Lower leg skin (tissue), 2 donors: ENCODE measurements around a stretch of chr7.

DNA sequence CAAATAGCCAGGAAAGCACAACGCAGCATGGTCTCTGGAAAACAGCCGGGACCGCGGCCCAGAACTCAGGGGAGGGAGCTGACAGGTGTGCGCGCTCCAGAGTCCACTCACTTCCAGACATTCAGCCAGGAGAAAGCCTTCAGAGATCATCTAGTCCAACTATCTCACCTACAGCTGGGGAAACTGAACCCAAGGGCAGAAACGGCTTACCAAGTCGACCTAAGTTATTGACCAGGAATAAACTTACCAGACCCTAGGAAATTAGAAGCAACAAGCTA, 16.4 kb downstream of the GSDME start:
- PRO-cap, result no peak
- RAMPAGE, long total RNA, 2 experiments, result no peak in any of the 2 experiments

GRCh38 chr7:24786722-24787469, 29.6 kb upstream of the GSDME start:
- PRO-cap, result no peak
- RAMPAGE, long total RNA, 2 experiments, result no peak in any of the 2 experiments

DNA sequence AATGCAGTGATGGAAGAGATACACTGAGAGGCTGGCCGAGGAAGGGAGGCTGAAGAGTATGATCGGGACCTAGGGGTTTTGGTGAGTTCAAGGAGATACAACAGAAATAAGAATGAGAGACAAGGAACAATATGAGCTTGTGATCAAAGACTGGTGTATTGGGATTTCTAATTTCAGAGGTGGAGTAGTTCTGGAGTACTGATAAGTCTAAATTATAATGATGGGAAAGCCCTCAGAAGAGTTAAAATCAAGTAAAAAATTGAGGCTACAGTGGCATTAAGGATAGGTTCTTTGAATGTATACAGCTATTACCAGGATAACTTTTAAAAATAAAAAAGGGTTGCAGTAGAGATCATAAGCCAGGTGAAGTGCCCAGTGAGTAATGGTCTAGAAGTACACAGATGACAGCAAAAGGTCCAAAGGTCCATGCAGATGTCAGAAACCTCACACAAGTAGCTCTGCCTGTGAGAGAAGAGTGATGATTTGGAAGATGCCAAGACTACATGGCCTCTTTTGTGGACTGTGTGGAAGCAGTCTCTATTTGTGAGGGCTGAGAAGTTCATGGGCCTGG, 8.0 kb downstream of the CYCS start:
- PRO-cap, result no peak
- RAMPAGE, long total RNA, 2 experiments, result no peak in any of the 2 experiments

DNA sequence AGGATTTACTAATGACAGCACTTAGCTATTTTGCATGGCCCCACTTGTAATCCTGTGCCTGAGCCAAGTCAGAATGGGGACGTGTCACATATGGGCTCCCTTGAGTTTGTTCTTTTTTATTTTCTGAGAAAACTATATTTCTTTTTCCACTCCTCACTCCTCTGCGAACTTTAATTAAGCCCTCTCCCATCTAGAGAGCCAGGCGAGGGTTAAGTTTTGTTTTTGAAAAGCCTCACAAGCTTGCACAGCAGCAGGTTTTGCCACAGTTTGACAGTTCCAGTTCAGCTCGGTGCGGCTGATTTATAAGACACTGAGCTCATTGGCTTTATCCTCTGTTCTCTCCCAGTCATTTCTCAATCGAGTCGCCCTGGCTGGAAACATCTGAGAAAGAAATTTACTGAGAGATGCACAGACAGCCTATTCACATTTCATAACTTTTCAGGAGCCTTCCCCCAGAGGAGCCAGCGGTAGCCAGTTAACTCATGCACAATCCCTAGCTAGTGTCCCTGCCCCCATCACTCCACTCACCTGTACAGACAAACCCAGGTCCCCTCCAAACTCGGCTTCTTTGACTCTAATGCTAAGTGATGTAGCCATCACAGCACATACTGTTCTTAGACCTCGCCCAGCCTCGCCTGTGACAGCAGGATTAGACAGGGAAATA, 442.0 kb upstream of the NPVF start:
- PRO-cap, result no peak
- RAMPAGE, long total RNA, 2 experiments, result no peak in any of the 2 experiments

GRCh38 chr7:25700206-25700405, 451.9 kb upstream of the NFE2L3 start:
- PRO-cap, result no peak
- RAMPAGE, long total RNA, 2 experiments, result no peak in any of the 2 experiments

DNA sequence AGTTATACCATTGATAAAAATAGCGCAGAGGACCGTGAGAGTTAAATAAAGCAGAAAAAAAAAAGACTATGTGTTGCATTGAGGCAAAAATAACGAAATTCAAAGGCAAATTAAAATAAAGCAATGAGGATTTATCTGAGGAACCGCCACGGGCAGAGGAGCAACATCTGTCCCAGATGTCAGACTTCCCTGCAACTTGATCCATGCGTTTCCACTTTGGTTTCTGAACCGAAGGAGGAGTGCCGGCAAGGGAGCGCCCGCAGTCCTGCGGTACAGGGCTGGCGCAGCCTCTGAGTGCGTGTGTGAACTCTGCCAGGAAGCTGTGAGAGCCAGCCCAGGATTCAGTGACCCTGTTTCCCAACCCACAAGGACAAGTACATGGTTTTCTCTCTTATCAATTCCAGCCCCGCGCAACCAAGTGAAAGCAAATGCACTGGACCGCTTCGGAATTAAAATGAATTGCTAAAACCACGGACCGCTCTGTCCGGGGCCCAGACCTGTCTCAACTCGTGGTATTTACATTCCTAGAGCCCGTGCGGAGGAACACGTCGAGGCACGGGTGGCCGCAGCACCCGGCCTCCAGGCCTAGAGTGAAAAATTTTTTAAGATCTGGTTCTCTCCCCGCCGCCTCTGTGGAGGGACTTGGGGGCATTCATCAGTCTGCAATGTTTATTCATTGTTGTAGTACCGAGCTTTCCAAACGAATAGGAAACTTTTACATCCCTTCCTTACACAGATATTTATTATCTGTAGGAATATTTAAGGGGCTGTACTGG, 291.6 kb upstream of the NFE2L3 start:
- PRO-cap, result no peak
- RAMPAGE, long total RNA, 2 experiments, result no peak in any of the 2 experiments

- PRO-cap, result no peak
- RAMPAGE, long total RNA, 2 experiments, result no peak in any of the 2 experiments
Measured at GRCh38 chr7:25952415-25953225, 199.4 kb upstream of the NFE2L3 start.

GRCh38 chr7:26180550-26181258, 19.8 kb downstream of the HNRNPA2B1 start:
- PRO-cap, result no peak
- RAMPAGE, long total RNA, 2 experiments, result no peak in any of the 2 experiments

- PRO-cap, result no peak
- RAMPAGE, long total RNA, 2 experiments, result no peak in any of the 2 experiments
Measured at GRCh38 chr7:26194755-26195604, 5.6 kb downstream of the HNRNPA2B1 start.

- PRO-cap, result no peak
- RAMPAGE, long total RNA, 2 experiments, result no peak in any of the 2 experiments
Measured at GRCh38 chr7:26213158-26213963, 11.8 kb downstream of the CBX3 start.

- PRO-cap, result no peak
- RAMPAGE, long total RNA, 2 experiments, result no peak in any of the 2 experiments
Measured at GRCh38 chr7:26367087-26367846, 75.6 kb downstream of the SNX10 start.

DNA sequence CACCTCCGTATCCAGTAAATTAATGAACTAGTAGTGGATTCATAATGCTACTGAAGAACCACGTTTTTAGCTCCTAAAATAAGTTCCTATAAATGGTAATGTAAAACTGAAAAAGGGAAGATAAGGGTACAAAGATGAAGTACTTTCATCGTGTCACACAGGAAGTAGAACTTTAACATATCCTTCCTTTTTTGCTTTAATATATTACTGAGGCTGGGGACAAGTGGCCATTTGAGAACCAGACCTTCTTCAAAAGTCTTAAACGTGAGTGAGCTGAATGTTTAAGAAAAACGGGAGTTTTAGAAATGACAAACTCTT, 879 bp downstream of the SKAP2 start:
- PRO-cap, result no peak
- RAMPAGE, long total RNA, 2 experiments, result no peak in any of the 2 experiments

DNA sequence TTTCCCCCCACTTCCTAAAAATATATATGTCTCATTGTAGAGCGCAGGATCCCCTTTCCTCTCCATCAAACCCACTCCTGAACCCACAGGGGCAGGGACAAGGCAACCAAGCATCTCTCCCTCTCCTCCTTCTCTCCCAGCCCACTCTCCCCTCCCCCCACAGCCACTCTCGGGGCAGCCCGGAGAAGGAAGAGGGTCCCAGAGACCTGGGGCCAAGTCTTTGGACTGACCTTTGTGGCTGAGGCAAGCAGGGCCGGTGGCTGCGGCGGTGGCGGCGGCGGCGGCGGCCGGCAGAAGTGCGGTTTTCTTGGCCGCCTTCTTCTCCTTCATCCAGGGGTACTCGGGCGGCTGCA, 627 bp downstream of the HOXA2 start:
- PRO-cap, result no peak
- RAMPAGE, long total RNA, 2 experiments, result no peak in any of the 2 experiments

DNA sequence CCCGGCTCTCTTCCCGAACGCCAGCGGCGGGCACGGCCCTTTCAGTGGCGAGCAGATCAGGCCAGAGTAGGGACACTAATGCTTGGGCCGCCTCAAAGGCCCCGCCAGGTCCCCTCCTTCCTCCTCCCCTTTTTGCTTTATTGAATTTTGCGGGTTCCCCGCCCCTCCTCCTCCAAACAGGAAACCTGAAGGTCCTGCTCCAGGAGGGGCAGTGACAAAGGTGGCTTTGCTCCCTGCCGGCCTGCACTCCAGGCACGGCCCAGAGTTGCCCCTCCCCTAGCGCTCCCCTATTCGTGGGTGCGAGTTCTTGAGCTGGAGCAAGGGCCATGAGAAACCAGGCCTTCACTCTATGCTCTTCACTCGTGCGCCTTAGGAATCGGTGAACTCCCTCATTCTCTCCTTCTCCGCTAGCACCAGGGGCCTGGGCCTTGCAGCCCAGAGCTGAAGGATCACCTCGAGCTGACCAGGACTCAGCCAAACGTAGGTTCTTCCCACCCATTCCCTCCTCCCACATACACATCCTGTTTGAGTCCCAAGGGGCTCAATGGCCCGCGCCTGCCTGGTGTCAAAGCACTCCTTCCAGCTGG, 543 bp upstream of the HOXA6 start:
- PRO-cap, result bidirectional peak, plus-strand start at position 359 of the sequence, minus-strand start at position 261 of the sequence
- RAMPAGE, long total RNA, 2 experiments, result start-site peak on the plus strand in 1 of 2 experiments, centred at position 315 of the sequence, 6 reads per replicate

- PRO-cap, result unidirectional peak, minus-strand start at chr7:27150530; bidirectional peak, plus-strand start at chr7:27151052, minus-strand start at chr7:27150968
- RAMPAGE, long total RNA, 2 experiments, result start-site peak on the minus strand in 1 of 2 experiments, at chr7:27150937-27150962 at its widest, 20 reads per replicate
Measured at GRCh38 chr7:27150422-27151451, 1.6 kb downstream of the HOXA3 start.

GRCh38 chr7:27170766-27171006, 3.4 kb downstream of the HOXA10 start:
- PRO-cap, result no peak
- RAMPAGE, long total RNA, 2 experiments, result no peak in any of the 2 experiments

GRCh38 chr7:27173572-27174006, 531 bp downstream of the HOXA10 start:
- PRO-cap, result bidirectional peak, plus-strand start at chr7:27173744, minus-strand start at chr7:27173637
- RAMPAGE, long total RNA, 2 experiments, result no peak in any of the 2 experiments

DNA sequence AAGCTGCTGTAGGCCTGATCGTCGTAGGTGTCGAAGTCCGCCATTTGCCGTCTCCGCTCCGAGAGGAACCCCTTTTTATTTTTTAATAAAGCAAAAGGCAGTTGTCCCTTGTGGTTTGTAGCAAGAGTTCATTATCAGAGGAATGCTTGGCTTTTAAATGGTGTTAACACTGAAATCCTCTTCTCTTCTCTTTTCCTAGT, 204.0 kb downstream of the HIBADH start:
- PRO-cap, result unidirectional peak, minus-strand start at position 71 of the sequence
- RAMPAGE, long total RNA, 2 experiments, result start-site peak on the minus strand in 2 of 2 experiments, centred at position 66 of the sequence, 57 to 67 reads per replicate

GRCh38 chr7:27462855-27463308, 199.8 kb downstream of the HIBADH start:
- PRO-cap, result no peak
- RAMPAGE, long total RNA, 2 experiments, result no peak in any of the 2 experiments

DNA sequence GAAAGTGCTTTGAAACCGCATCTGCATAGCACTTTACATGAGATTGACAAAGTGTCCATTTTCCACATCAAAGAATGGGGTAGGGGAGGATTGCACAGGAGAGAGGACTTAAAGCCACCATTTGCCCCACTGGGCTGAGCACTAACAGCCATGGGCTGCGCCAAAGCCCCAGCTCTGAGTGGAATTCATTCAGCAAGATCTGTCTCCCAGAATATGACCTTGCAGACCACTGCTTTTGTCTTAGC, 149.9 kb downstream of the HIBADH start:
- PRO-cap, result no peak
- RAMPAGE, long total RNA, 2 experiments, result no peak in any of the 2 experiments